Rectum (tissue), 1 donor: ENCODE measurements around a stretch of chr7.

DNA sequence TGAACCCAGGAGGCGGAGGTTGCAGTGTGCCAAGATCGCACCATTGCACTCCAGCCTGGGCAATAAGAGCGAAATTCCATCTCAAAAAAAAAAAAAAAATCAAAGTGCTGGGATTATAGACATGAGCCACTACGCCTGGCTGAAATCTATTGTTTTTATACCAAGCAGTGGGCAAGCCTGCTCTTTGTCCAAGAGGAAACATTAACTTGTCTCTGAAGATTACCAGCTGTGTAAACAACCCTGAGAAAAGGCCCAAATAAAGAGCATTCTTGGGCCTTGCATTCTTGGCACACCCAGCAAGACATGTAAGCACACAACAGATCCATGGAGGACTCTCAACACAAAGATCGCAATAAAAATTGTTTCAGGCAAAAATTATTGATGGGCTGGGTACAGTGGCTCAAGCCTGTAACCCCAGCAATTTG is 127.3 kb upstream of the VKORC1L1 start:
- PRO-cap: no peak

DNA sequence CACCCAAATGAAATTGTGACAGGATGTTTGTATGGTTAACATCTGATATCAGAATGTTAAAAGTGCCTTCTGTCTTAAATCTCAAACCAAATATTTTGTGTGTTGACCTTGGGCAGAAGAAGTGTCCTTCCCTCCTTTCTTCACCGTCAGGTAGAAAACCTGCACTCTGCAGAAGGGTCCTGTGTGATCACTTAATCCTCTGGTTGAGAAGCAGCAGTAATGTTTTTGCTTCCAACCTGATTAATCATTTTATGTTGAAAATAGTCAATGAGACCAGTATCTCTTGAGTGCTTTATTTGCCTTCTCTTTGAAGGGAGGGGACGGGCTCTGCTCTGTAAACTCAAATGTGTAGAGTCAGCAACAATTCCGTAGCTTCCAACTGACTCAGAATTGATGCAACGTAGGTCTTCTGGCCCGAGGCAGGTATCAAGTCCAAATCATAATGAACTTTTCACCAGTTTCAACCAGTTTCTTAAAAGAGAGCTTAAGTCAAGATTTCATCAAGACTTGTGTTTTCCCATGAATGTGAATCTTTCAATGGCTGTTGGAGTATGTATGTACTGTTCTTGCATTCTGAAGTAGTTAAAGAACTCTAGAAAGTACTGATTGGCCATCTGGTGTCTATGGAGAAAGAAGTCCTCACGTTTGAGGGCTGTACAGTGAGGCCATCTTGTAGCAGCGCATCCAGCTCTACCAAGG is 26.3 kb downstream of the GUSB start:
- PRO-cap: no peak

GRCh38 chr7:66043589-66044185 is 31.9 kb upstream of the ASL start:
- PRO-cap: no peak

GRCh38 chr7:66114983-66115768 is 529 bp downstream of the CRCP start:
- PRO-cap: bidirectional peak, plus-strand start at chr7:66115353, minus-strand start at chr7:66115178; unidirectional peak, minus-strand start at chr7:66115430

- PRO-cap: no peak
Observed at GRCh38 chr7:66187978-66188338, 17.2 kb upstream of the TPST1 start.

- PRO-cap: no peak
Observed at GRCh38 chr7:66378902-66379485, 173.9 kb downstream of the TPST1 start.

- PRO-cap: no peak
Observed at GRCh38 chr7:66492459-66492973, 136.2 kb upstream of the KCTD7 start.

DNA sequence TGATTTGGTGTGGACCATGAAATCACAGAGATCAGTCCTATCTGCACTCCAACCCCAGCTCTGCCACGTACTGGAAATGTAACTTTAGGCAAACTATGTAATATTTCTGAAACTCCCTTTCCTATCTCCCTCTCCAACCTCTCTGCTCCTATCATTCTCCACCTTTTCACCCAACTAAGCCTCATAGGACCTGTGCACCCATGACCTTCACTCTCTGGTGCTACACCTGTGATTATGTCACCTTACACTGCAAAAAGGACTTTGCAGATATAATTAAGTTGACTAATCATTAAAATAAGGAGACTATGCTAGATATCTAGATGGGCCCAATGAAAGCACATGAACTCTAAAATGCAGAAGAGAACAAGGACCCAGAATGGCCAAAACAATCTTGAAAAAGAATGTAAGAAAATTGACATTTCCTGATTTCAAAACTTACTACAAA is 48.3 kb upstream of the KCTD7 start:
- PRO-cap: no peak

- PRO-cap: no peak
Observed at GRCh38 chr7:66678679-66679387, 50.2 kb downstream of the KCTD7 start.

- PRO-cap: no peak
Observed at GRCh38 chr7:66953119-66953625, 32.1 kb downstream of the TMEM248 start.

DNA sequence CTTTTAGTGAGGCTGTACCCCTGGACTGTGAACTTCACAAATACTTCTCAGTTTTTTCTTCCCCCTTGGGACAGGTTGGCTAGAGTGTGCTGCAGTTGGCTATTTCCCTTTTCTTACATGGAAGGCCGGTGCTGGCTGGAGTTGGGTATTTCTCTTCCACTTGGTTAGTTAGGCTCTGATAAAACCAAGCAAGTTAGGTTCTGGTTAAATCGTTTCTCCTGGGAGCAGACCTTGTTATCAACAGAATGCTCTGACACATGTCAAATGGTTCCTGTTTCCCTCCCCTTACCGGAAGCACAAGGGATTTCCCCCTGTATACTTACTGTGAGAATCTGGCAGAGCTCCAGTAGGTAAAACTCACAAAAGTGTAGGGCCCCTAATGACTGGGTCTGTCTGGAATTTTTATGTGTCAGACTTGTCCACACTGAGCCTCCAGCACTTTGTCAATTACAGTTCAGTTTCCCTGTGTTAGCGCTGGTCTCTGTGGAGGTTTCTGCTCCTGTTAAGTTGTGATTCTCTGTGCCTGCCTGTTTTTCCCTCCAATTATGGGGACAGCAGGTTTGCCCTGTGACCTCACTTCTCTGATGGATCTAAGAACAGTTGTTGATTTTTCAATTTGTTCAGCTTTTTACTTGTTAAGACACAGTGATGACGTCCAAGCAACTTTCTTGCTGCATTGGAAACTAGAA is 132.5 kb downstream of the TYW1 start:
- PRO-cap: no peak

GRCh38 chr7:69184232-69184677 is 414.0 kb upstream of the AUTS2 start:
- PRO-cap: no peak

DNA sequence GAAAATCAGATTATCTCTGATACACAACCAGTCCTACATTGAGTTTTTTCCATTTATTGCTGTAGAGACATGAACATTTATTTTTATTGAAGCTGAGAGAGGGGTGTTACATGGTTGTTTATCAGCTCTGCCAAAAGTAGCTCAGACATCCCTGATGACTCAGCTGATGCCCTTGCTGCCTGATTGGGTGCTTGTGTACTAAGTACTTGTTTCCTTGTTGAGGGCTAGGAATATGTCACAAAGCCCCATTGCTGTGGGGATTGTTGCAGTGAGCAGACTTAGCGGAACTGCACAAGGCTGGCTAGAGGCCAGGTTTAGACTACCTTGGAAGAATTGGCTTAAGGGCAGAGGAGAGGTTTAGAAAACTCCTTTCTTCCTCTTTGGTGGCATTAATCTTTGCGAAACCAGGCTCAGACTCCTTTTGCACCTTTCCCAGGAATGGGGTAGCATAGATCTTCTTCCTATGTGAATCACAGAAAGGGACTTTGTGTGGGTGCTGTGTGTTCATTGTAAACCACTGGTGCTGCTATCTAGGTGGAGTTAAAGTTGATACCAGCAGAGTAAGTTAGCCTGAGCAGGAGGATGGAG is 110.7 kb downstream of the AUTS2 start:
- PRO-cap: no peak

DNA sequence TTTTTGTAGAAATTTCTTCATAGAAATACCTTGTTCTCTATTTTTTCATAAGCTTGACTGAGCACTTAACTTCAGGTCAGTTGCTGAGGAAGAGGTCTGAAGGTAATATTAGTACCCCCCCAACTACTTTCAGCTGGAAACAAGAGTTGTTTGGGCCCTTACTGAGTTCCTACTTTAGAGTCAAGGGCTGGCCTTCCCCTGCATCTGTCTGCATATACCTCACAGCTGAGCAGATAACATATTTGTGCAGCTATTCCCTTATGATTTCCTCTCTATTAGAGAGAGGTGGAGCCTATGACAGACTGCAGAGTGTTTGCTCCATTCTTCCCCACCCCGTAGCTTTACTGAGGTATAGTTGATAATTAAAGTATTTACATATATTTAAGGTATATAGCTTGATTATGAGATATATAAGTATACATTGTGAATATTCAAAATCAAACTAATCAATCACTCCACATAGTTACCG is 355.5 kb downstream of the AUTS2 start:
- PRO-cap: no peak

DNA sequence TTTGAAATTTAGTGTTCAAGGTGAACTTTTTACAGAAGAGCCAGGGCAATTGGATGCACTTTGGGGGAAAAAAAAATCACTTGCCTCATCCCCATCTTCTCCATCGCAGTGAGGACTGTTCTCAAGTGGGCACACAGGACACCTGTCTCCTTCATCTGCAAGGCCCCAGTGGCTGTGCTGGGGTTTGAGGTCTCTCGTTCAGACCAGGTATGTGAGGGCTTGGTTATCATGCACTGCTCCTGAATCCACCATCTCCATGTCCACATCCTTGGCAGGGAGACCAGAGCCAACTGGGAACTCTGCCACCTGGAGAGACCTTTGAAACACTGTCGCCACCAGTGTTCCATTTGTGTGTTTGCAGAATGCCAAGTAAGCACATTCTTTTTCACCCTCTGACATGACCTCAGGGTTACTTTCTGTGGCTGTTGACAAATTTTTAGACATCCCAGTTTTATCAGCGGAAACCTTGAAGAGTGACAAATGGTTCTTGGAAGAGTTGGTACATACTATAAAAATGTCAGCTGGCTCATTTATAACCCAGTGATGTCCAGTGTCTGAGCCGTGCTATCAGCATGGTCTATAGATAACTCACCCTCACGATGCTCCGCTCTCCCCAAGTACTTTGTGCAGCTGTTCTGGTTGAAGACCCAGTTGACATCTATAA is 563.3 kb upstream of the GALNT17 start:
- PRO-cap: no peak

DNA sequence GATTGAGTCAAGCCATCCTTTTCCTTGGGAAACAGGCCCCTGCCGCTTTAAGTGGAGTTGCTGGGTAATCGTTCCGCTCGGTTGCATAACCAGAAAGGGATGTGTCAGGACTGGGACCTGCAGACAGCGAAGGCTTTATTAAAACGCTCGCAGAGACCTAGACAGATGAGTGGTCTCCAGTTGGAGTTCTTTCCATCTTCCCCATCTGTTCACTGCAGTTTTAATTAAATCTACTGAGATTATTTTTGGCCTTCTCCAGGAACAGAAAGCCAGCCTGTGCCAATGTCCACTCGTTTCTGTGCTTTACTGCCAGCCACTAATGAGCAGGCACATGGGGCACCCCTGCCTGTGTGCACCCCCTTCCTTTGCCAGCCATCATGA is 557.0 kb upstream of the GALNT17 start:
- PRO-cap: no peak

- PRO-cap: bidirectional peak, plus-strand start at chr7:70695268, minus-strand start at chr7:70694963
Observed at GRCh38 chr7:70695021-70695385, 436.9 kb upstream of the GALNT17 start.

GRCh38 chr7:70695833-70696043 is 436.2 kb upstream of the GALNT17 start:
- PRO-cap: bidirectional peak, plus-strand start at chr7:70695953, minus-strand start at chr7:70695711

DNA sequence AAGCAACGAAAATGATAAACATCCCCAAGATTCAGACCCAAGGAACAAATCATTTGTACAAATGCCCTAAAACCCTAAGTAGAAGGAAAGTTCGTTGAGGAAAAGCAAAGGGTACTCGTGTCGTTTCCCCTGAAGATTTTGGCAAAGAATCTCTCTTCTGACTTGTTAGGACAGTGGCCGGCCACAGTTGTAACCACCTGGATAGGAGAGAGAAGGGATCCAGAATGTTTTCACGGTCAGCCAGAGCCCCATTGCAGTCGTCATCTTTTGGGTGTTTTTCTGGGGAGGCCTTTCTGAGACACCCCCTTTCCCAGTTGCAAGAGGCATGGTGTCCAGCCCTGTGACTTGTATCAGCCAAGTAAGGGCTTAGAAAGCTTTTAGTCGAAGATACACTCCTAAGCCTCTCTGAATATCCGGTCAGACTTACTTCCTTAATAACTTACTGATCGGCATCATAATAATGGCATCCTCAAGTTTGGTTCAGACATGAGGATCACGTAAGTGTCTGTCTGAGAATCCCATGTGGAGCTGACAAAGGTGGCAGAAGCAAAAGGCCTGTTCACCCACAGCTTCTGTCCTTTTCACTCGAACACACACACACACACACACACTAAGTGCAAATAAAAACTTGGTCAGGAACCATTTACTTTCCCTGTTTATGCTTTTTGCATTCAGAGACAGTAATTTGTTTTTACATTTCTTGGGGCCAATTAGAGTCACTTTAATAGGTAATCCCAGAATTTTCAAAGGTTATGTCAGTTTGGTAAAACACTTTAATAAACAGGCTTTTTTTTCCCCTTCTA is 435.7 kb upstream of the GALNT17 start:
- PRO-cap: unidirectional peak, minus-strand start at position 587 of the sequence

- PRO-cap: no peak
Observed at GRCh38 chr7:71221463-71221856, 89.5 kb downstream of the GALNT17 start.